Body of pancreas (tissue), 2 donors: ENCODE measurements around a stretch of chr10.

- PRO-cap = no peak
- RAMPAGE, long total RNA, 2 experiments = no peak in any of the 2 experiments
Observed at GRCh38 chr10:34659601-34660245, 155.4 kb downstream of the PARD3 start.

- PRO-cap = no peak
- RAMPAGE, long total RNA, 2 experiments = start-site peak on the minus strand in 1 of 2 experiments, at chr10:34710679-34710685 at its widest, 7 reads per replicate
Observed at GRCh38 chr10:34710194-34710814, 104.8 kb downstream of the PARD3 start.

DNA sequence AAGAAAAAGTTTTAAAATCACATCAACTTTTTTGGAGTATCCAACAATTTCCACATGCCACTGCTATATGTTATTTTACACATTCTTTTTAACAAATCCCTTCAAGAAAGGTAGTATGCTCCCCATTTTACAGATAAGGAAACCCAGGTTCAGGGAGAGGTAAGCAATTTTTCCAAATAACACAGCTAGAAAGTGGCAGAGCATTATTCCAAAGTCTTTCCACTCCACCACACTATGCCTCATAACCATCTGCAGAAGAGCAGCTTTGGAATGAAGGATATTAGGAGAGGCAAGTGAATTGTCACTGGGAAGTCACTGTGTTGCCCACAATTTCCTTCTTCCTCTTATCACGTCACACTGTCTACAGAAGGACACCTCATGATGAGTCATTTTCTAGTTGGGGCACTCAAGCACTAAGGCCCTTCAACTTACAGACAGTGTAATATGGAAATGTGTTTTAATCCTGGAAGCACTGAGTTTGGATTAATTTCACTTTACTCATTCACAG, 56.8 kb downstream of the PARD3 start:
- PRO-cap = no peak
- RAMPAGE, long total RNA, 2 experiments = no peak in any of the 2 experiments

DNA sequence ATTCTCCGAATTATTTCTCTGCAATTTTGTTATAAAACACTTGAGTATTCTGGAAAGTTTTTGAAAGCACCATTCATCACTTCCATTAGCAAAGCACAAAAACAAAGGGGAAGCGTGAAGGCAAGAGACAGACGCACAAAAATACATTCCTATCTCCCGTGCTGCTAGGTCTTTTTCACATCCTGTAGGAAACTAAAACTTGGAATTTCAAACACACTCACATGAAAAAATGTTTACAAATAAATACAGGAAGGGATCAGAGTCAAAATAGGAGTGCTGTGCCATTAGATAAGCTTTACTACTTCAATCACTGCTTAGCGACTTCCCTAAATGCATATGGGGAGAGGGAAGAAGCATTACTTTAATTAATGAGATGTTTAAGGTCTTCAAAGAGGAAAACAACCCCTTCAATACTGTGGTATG, 14.1 kb downstream of the PARD3 start:
- PRO-cap = no peak
- RAMPAGE, long total RNA, 2 experiments = no peak in any of the 2 experiments

- PRO-cap = no peak
- RAMPAGE, long total RNA, 2 experiments = no peak in any of the 2 experiments
Observed at GRCh38 chr10:34973562-34974268, 116.4 kb downstream of the CUL2 start.

DNA sequence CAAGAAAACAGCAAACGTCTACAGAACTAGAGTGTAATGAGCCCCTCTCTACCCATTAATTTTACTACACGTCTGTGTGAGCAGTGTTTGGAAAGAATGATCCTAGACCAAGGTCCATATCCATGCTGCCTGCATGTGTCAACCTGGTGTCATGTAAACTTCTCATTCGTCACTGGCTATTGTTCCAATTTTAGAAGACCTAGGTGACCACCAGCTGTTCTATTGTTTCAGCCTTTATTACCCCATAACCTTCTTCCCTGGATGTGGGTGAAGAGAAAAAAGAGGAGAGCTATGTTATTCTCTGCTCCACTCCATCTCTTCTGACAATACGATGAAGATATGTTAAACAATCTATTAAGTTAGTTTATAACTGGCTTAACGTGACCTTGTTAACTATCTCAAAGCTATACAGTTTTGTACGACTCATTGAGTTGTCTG, 77.2 kb downstream of the CREM start:
- PRO-cap = no peak
- RAMPAGE, long total RNA, 2 experiments = no peak in any of the 2 experiments

DNA sequence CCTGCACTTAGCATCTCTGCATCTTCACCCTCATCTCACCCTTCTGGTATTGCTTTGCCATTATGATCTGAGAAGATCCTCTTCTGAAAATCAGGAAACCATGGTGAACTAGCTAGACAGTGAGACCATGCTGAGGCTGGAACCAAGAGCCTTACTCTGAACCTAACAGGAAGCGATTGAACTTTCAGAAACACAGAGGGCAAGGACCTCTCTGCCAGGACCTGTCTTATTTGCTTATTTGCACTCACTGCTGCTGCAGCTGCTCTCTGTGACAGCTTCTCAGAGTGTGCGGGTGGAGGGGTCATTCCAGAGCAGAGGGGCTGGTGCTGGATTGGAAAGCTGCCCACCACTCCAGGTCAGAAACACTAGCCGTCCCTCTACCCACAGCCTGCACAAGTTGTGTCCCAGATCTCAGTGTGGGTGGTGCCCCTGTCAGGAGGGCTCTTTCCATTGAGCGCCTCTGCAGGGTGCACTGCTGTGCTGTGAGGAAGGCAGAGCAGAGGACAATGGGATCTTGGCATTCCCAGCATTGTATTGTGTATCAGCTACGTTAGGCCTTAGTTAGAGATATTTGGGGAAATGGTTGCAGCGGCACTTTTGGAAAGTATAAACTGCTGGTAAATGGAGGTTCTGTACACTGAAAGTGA, 126.2 kb downstream of the CCNY start:
- PRO-cap = no peak
- RAMPAGE, long total RNA, 2 experiments = no peak in any of the 2 experiments

- PRO-cap = no peak
- RAMPAGE, long total RNA, 2 experiments = no peak in any of the 2 experiments
Observed at GRCh38 chr10:35529895-35530484, 75.2 kb upstream of the GJD4 start.

GRCh38 chr10:35637297-35637804, 4.7 kb downstream of the FZD8 start:
- PRO-cap = no peak
- RAMPAGE, long total RNA, 2 experiments = no peak in any of the 2 experiments

- PRO-cap = no peak
- RAMPAGE, long total RNA, 2 experiments = no peak in any of the 2 experiments
Observed at GRCh38 chr10:37402403-37402727, 277.0 kb downstream of the ANKRD30A start.

DNA sequence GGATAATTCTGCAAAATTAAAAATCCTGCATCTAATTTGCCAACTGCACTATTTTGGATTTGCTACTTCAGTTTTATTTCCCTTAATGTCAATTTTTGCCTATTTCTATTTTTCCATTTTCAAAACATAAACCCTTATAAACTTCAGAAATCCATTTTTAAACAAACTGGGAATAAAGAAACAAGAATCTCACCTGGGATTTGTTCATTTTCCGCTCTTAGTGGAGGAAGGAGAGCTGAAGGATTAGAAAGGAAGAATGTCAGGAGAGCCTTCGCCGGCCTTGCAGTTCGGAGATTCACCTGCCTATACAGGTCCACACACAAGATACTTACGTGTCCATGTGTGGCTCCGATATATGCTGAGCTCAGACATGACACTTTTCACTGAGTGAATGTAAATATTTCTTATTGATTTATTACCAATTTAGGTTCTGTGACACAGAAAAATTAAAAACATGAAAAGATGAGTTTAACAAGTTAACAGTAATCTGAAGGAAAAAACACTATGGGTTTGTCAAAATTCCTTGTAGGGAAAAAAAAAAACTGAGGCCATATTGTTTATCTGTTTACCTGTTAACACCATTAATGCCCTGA, 1.2 kb downstream of the ZNF248 start:
- PRO-cap = no peak
- RAMPAGE, long total RNA, 2 experiments = no peak in any of the 2 experiments

- PRO-cap = no peak
- RAMPAGE, long total RNA, 2 experiments = no peak in any of the 2 experiments
Observed at GRCh38 chr10:37975293-37975978, 1.0 kb downstream of the ZNF25 start.

- PRO-cap = no peak
- RAMPAGE, long total RNA, 2 experiments = no peak in any of the 2 experiments
Observed at GRCh38 chr10:38107191-38107772, 13.1 kb downstream of the ZNF37A start.

DNA sequence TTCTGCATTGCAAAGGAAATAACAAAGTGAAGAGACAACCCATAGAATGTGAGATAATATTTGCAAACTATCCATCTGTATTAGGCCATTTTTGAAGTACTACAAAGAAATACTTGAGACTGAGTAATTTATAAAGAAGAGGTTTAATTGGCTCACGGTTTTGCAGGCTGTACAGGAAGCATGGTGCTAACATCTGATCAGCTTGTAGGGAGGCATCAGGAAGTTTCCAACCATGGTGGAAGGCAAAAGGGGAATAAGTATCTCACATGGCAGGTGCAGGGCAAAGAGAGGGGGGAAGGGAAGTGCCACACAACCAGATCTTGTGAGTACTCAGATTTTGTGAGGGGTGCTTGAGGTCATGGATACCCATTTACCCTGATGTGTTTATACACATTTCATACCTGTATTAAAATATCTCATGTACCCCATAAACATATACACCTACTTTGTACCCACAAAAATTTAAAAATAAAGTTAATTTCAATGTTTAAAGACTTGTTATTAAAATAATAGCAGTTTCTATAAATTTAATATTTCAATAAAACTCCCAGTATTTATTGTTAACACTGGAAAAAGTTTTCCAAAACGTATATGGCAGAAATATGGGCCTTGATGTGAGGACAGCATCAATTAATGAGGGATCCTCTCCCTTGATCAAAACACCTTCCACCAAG, 28.8 kb downstream of the ZNF37A start:
- PRO-cap = unidirectional peak, plus-strand start at position 286 of the sequence
- RAMPAGE, long total RNA, 2 experiments = no peak in any of the 2 experiments

- PRO-cap = no peak
- RAMPAGE, long total RNA, 2 experiments = no peak in any of the 2 experiments
Observed at GRCh38 chr10:39607766-39608196, 1513.6 kb downstream of the ZNF37A start.

GRCh38 chr10:42367549-42368434, 270.6 kb downstream of the ZNF33B start:
- PRO-cap = no peak
- RAMPAGE, long total RNA, 2 experiments = start-site peak on the minus strand in 1 of 2 experiments, at chr10:42367995-42367999 at its widest, 13 reads per replicate

DNA sequence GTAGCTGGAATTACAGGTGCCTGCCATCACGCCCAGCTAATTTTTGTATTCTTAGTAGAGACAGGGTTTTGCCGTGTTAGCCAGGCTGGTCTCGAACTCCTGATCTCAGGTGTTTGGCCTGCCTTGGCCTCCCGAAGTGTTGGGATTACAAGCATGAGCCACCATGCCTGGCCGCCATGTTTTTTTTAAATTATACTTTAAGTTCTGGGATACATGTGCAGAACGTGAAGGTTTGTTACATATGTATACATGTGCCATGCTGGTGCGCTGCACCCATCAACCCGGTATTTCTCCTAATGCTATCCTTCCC, 206.9 kb downstream of the ZNF33B start:
- PRO-cap = no peak
- RAMPAGE, long total RNA, 2 experiments = no peak in any of the 2 experiments

- PRO-cap = no peak
- RAMPAGE, long total RNA, 2 experiments = no peak in any of the 2 experiments
Observed at GRCh38 chr10:42781696-42782284, 805 bp upstream of the BMS1 start.

DNA sequence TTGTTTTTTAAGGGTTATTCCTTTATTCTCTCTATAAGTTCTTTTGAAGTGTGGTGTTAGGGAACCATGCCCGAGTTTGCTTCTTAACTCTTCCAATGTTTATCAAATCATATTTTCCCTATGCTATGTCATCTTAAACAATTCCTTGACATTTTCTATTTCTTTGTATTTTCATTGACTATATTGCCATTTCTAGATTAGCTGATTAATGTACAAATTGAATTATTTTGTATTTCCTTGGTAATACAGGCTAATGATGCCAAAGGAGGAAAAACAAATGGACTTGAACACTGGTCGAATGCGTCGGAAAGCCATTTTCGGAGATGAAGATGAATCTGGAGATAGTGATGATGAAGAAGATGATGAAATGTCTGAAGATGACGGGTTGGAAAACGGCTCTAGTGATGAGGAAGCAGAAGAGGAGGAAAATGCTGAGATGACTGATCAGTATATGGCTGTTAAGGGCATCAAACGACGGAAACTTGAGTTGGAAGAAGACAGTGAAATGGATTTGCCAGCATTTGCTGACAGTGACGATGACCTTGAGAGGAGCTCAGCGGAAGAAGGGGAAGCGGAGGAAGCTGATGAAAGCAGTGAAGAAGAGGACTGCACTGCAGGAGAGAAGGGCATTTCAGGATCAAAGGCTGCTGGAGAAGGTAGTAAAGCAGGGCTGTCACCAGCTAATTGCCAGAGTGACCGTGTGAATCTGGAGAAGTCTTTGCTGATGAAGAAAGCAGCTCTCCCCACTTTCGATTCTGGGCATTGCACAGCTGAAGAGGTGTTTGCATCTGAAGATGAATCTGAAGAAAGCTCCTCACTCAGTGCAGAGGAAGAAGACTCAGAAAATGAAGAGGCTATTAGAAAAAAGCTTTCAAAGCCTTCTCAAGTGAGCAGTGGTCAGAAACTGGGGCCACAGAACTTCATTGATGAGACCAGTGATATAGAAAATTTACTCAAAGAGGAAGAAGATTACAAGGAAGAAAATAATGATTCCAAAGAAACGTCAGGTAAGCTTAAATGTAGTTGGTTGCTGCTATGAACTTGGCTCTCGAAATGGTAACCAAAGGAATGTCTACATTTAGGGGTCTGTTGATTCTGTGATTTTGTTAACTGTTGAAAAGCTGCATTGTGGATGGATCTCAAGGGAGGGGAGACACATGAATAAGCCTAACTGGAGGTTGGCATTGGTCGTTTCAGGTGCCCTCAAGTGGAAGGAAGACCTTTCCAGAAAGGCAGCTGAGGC, 14.1 kb downstream of the BMS1 start:
- PRO-cap = no peak
- RAMPAGE, long total RNA, 2 experiments = start-site peak on the plus strand in 1 of 2 experiments, centred at position 253 of the sequence, 17 reads per replicate

GRCh38 chr10:42933774-42934424, 143.0 kb upstream of the RET start:
- PRO-cap = no peak
- RAMPAGE, long total RNA, 2 experiments = no peak in any of the 2 experiments